ENCODE measurements around a stretch of chr19.

DNA sequence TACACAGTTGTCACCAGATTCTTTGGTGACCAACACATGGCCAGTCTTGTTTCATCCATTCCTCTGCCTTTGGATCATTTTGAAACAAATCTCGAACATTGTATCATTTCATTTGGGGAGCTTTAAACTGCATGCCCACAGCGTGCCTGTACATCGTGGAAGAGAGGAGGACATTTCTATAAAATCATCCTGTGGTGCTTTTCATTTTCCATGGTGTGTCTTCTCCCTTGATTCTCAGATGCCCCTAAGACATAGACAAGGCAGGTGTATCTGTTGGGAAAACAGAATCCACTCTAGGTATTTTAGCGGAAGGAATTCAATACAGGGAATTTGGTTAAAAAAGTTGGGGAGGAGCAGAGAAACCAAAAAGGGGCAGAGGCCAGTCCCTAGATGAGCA, 145.0 kb downstream of the SIPA1L3 start:
- RRBS: no CpG with 5 or more reads among the region's 4 CpGs

DNA sequence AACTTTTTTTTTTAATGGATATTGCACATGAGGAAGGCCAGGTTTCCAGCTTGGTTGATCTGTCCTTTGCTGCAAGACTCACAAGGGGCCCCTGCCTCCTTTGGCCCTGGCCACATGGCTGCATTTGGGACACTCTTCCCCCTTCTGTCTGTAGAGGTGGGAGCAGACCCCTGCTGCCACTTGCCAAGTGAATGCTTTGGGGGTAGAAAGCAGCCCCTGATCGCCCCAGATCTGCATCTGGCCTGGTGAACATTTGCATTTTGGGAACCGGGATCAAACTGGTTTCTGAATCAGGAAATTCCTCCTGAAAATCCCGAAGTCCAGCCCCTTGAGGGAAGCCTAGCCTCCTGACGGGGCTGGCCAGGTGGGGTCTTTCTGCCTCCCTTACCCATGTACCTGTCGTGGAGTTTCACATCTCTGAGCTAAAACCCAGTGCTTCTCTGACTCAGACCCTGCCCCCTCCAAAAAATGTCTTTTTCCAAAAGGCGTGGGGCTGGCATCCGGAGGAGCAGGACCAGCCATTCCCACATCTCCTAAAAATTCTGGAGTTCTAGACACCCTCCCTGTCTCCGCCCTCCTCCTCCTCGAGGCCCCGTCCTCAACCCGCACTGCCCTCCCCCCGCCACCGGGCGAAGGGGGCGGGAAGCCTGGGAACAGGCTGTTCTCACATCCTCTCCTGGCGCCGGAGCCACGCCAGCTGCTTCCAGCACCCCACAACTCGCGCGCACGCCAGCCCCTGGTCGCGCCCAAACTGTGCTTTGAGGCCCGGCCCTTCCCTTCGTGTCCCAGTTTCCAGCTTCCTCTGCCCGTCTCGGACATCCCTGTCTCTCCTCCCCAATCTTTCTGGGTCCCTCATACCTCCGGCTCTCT, 14.7 kb downstream of the DPF1 start:
- RRBS: 92% methylated on average over 15 of the region's 29 CpGs

- RRBS: no CpG with 5 or more reads among the region's 5 CpGs
These were observed 2.0 kb upstream of the CATSPERG start for GRCh38 chr19:38333622-38334111.

DNA sequence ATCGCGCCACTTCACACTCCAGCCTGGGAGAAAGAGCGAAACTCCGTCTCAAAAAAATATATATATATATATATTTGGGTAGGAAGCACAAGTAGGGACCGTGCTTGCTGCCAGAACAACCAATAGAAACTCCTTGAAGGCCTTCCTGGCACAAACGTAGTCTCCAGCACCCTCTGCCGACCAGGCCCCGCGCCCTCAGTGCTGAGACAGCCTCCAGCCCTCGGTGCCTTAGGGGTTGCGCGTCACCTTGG, 218 bp upstream of the CATSPERG start:
- RRBS: no CpG with 5 or more reads among the region's 12 CpGs

- RRBS: 92% methylated on average over 1 of the region's 10 CpGs
These were observed 4.6 kb downstream of the GGN start for GRCh38 chr19:38383232-38383723.

DNA sequence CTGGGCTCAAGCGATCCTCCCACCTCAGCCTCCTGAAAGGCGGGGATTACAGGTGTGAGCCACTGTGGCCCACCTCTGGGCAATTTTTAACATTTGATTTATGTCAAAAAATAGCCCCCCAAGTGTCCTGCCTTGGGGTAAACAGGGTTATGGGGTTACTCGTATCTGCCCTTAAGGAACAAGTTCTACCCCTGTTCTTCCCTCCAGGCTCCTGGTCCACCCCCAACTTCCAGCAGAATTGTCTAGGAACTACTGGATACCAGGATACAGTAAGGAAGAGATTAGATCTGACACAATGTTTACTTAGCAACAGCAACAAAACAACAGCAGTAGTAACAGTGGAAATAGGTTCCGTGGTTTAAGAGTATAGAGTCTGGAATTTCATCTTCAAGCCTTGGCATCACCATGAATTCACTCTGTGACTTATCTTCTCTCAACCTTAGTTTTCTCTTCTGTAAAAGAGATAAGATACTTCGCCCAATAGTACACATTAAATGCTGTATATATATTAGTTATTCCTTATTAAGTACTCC, 1.8 kb upstream of the FAM98C start:
- RRBS: no CpG with 5 or more reads among the region's 5 CpGs

GRCh38 chr19:38624611-38625129, 5.7 kb downstream of the EIF3K start:
- RRBS: no CpG with 5 or more reads among the region's 4 CpGs

GRCh38 chr19:38656264-38657068, 9.0 kb downstream of the ACTN4 start:
- RRBS: no CpG with 5 or more reads among the region's 6 CpGs

DNA sequence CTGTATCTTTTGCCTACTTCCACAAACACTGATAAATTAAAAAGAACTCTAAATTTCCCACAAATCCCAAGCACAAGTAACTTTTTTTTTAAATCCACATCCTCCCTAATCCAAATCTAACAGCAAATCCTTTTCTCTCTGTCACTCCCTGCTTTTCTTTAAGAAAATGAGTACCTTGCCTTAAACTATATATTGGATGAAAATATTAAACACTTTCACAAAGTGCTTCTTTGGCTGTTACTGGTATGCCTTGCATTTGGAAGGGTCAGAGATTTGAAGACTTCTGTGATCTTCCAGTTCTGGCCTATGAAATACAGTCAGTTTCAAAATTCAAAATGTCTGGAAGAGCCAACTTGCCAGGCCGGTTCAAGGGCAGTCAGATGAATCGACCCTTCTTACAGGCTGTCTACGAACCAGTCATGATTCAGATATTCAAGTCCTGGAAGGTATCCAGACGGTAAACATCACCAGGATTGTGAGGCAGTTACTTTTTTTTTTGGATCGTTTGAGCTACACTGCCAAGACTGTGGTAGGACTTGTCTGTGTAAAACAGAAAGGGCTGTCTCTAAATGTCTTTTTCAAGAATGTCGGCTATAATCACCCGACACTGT, 11.0 kb downstream of the ACTN4 start:
- RRBS: no CpG with 5 or more reads among the region's 7 CpGs

GRCh38 chr19:38663186-38663786, 15.8 kb downstream of the ACTN4 start:
- RRBS: 96% methylated on average over 6 of the region's 24 CpGs

DNA sequence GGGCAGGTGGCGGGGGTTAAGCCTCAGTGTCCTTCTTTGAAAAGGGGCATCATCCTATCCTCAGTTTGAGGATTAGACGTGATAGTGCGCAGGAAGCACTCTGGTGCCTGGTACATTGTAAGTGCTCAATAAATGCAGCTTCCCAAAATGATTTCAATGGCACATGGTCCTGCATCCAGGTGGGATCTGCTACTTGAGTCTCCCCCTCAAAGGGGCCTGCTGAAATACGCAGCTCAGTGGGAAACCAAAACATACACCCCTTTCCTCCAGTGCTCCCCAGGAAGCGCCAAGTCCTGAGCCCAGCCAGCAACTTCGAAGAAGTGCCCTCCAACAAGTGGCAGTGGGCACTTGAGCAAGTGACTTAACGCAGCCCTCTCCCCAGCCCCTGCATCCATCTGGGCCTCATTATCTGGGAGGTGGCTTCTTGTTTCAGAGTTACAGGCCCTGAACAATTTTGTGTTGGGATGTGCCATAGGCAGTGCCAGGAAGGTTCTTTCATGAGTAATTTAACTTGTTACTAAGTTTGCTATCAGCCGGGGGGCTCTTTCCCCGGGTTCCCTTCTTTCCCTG, 17.9 kb downstream of the ACTN4 start:
- RRBS: no CpG with 5 or more reads among the region's 9 CpGs

- RRBS: no CpG with 5 or more reads among the region's 8 CpGs
These were observed 43.3 kb downstream of the ACTN4 start for GRCh38 chr19:38690707-38691207.

DNA sequence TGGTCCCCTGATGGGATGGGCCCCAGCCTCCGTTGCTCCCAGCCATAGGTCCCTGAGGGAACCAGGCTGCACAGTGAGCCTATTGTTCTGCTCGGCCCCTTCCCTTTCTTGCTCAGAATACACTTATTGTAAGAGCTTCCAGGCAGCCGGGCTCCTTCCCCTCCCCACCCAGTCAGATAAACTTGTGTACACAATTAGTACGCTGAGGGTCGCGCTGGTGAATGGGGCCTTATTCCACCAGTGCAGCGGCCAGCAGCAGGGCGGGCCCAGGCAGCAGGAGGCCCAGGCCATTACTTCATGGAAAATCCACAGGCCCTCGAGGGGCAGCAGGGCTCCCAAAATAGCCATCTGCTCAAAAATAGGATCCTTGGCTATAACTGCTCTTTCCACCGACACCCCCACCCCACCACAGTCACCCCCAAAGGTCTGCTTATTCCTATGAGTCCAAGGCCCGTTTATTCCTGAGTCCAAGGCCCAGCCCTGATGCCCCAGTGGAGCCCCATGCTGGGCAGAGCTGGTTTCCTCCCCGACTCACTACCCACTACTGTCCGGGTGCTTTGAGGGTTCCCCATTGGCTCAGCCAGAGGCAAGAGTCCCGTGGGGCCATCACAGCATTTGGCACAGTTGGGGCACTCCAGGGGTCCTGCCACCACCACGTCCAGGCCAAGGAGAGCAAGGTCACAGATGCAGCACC, 22.1 kb downstream of the CAPN12 start:
- RRBS: no CpG with 5 or more reads among the region's 15 CpGs

- RRBS: 94% methylated on average over 5 of the region's 37 CpGs
These were observed 16.2 kb downstream of the CAPN12 start for GRCh38 chr19:38727811-38728807.

DNA sequence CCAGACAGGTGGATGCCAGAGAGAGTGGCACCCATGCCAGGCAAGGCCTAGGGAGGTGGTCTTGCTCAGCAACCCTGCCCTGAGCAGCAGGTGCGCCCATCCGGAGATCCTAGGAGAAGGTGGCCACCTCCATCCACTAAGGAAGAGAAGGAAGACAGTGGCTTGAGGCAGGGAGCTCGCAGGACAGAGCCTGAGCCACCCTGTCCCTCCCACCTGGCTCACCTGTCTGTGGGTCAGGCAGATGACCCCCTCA, 13.6 kb downstream of the CAPN12 start:
- RRBS: no CpG with 5 or more reads among the region's 3 CpGs

DNA sequence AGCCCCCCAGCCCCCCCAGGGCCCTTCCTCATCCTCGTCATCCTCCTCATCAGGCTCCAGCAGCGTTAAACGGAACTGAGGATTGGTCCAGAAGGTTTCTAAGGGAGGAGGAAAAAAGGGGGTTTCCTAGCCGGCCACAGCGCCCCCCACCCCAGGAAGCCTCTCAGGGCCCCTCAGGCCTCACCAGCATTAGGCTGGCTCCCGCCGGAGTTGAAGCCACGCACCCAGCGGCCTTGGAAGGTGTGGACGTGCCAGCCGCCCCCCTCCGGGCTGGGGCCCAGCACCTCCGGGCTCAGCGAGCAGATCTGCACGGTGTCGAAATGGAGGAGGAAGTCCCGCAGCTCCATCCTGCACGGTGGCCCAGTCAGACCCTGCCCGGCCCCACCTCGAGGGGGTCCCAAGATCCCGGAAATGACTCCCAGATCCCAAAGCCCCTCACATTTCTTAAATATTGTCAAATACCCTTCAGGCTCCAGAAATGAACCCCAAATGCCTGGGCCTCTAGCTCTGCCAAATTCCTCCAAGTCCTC, 6.9 kb downstream of the CAPN12 start:
- RRBS: 99% methylated on average over 10 of the region's 21 CpGs

DNA sequence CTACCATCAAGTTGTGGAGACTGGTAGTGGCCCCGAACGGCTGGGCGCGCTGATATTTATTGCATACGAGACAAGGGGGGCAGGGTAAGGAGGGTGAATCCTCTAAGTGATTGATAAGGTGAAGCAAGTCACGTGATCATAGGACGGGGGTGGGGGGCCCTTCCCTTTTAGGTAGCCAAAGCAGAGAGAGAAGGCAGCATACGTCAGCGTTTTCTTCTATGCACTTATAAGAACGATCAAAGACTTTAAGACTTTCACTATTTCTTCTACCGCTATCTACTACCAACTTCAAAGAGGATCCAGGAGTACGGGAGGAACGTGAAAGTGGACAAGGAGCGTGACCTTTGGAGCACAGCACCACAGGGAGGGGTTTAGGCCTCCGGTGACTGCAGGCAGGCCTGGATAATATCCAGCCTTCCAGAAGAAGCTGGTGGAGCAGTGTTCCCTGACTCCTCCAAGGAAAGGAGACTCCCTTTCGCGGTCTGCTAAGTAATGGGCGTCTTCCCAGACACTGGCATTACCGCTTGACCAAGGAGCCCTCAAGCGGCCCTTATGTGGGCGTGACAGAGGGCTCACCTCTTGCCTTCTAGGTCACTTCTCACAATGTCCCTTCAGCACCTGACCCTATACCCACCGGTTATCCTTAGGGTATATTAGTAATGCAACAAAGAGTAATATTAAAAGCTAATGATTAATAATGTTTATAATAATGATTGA, 10.0 kb upstream of the HNRNPL start:
- RRBS: no CpG with 5 or more reads among the region's 22 CpGs

- RRBS: 94% methylated on average over 5 of the region's 9 CpGs
These were observed 546 bp upstream of the RINL start for GRCh38 chr19:38878542-38879100.

- RRBS: 97% methylated on average over 7 of the region's 24 CpGs
These were observed 5.8 kb downstream of the SIRT2 start for GRCh38 chr19:38893225-38894356.

GRCh38 chr19:38900114-38900821, 499 bp downstream of the NFKBIB start:
- RRBS: 2% methylated on average over 7 of the region's 19 CpGs